Mesenchymal stem cell of Wharton's jelly (primary cell): Measurements from ENCODE around the gene ARHGAP5.

- CAGE, long polyA plus RNA: no peak
Measured at GRCh38 chr14:24437279-24437997, 5.1 kb downstream of the SDR39U1 start.

GRCh38 chr14:24439423-24439813 lies 3.2 kb downstream of the SDR39U1 start:
- CAGE, long polyA plus RNA: no peak

DNA sequence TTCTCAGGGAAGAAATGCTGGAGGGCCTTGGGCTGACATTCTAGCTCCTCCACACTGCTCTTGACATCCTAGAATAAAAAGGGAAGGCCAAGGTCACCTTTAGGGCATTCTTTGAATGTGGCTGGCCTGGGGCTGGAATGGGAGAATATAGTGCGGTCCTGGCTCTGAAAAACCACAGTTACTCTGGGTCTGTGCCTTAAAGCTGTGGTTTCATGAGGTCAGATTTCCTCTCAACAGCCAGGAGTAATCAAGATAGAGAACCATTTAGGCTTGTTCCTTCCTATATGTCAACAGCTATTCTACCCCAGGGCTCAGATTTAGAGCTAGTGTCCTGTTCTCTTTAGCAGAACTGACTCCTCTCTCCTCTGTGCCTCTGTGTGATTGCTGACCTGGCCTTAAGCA lies 24.2 kb downstream of the CMA1 start:
- CAGE, long polyA plus RNA: no peak

DNA sequence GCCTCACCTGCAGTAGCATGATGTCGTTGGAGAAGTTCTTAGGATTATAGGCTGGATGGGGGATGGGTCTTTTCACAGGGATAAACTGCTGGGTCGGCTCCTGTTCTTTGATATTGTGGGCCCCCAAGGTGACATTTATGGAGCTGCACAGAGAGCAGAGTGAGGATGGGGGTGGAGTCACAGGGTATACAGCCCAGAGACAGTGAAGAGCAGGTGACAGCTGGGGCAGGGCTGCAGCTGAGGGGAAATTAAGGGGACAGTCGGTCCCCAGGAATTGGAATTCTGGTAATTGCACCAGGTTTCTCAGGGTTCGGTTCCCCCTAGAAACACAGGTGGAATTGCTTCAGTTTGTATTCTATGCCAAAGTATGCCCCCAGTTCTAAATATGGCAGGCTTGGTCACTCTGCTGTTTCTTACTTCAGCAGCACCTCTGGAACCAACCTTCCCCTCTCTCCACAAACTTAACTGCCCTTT lies 1.6 kb downstream of the GZMB start:
- CAGE, long polyA plus RNA: no peak

GRCh38 chr14:24774220-24774692 lies 140.3 kb upstream of the GZMB start:
- CAGE, long polyA plus RNA: no peak

- CAGE, long polyA plus RNA: no peak
Measured at GRCh38 chr14:24954430-24955059, 95.4 kb downstream of the STXBP6 start.

DNA sequence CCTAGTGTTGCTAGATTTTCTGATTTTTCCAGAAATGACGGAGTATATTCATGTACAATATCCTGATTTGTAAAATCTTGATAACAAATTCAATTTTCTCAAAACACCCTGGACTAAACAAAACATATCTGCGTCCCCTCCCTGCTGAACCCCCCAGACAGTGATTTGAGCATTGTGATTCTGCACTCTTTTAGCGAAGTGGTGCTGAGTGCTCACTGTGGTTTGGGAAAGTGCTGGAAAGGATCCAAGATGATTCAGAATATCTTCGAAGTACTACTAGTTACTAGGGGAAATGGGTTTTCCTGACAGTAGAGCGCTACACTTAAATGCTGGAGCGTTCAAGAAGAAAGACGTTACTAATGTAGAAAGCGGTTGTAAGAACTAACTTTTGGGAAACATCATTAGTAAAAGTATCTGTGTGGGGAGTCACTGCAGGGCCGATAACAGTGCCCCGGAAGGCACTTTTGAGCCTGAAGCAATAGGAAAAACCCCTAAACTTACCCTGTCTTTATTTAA lies 813 bp upstream of the STXBP6 start:
- CAGE, long polyA plus RNA: no peak

DNA sequence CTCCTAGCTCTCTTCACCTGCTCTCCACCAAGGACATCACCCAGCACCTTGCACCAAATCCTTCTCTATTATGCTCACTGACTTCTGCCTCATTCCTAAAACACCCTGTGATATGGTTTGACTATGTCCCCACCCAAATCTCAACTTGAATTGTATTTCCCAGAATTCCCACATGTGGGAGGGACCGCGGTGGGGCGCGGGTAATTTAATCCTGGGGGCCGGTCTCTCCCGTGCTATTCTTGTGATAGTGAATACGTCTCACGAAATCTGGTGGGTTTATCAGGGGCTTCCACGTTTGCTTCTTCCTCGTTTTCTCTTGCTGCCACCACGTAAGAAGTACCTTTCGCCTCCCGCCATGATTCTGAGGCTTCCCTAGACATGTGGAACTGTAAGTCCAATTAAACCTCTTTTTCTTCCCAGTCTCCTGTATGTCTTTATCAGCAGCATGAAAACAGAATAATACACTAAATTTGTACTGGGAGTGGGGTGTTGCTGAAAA lies 48.5 kb downstream of the PRKD1 start:
- CAGE, long polyA plus RNA: no peak

- CAGE, long polyA plus RNA: no peak
Measured at GRCh38 chr14:30194638-30194982, 267.0 kb upstream of the PRKD1 start.

DNA sequence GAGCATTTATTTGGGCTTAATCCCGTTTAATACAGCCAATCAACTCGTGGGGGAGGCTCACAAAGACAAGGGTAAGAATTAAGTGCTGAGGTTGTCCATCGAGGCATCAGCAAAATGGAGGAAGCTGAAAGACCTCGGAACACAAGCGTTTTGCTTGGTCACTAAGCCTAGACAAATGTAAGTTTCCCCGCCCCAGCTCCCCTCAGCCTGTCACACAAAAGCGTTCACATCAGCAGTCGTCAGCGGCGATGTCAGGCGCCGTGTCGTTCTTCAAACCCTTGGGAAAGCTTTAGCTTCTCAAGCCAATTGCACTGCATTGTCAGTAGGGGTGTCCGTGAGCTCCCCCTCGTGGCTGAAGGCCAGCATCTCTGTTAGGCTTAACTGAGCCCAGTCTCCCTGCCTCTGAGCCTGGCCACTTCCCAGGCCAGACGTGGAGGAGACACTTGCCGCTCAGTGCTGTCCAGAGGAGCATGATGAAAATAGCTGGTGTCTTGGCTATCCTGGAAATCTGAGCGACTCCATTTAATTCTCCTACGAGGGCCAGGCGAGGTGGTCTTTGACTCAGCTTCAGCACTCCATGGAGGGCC lies 288.3 kb upstream of the G2E3 start:
- CAGE, long polyA plus RNA: no peak

DNA sequence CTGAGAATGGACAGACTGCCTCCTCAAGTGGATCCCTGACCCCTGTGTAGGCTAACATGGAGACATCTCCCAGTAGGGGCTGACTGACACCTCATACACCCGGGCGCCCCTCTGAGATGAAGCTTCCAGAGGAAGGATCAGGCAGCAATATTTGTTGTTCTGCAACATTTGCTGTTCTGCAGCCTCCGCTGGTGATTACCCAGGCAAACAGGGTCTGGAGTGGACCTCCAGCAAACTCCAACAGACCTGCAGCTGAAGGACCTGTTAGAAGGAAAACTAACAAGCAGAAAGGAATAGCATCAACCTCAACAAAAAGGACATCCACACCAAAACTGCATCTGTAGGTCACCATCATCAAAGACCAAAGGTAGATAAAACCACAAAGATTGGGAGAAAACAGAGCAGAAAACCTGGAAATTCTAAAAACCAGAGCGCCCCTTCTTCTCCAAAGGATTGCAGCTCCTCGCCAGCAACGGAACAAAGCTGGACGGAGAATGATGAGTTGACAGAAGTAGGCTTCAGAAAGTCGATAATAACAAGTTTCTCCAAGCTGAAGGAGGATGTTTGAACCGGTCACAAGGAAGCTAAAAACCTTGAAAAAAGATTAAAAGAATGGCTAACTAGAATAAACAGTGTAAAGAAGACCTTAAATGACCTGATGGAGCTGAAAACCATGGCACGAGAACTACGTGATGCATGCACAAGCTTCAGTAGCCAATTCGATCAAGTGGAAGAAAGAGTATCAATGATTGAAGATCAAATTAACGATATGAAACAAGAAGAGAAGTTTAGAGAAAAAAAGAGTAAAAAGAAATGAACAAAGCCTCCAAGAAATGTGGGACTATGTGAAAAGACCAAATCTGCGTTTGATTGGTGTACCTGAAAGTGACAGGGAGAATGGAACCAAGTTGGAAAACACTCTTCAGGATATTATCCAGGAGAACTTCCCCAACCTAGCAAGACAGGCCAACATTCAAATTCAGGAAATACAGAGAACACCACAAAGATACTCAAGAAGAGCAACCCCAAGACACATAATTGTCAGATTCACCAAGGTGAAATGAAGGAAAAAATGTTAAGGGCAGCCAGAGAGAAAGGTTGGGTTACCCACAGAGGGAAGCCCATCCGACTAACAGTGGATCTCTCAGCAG lies 42.3 kb downstream of the SCFD1 start:
- CAGE, long polyA plus RNA: no peak

DNA sequence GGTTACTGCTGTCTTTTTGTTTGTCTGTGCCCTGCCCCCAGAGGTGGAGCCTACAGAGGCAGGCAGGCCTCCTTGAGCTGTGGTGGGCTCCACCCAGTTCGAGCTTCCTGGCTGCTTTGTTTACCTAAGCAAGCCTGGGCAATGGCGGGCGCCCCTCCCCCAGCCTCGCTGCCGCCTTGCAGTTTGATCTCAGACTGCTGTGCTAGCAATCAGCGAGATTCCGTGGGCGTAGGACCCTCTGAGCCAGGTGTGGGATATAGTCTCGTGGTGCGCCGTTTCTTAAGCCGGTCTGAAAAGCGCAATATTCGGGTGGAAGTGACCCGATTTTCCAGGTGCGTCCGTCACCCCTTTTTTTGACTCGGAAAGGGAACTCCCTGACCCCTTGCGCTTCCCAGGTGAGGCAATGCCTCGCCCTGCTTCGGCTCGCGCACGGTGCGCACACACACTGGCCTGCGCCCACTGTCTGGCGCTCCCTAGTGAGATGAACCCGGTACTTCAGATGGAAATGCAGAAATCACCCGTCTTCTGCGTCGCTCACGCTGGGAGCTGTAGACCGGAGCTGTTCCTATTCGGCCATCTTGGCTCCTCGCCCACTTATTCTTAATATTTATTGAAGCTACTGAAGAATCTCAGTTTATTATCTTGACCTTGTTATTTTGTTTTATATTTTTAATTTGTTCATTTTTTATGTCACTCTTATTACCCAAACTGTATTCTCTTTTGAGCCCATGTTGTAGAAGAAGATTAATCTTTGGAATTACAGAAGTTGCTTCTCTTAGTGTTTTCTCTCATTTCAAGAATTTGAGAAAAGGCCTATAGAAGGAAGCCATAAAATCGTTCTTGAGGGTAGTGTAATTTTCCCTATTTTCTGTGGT lies 68.4 kb downstream of the SCFD1 start:
- CAGE, long polyA plus RNA: no peak

DNA sequence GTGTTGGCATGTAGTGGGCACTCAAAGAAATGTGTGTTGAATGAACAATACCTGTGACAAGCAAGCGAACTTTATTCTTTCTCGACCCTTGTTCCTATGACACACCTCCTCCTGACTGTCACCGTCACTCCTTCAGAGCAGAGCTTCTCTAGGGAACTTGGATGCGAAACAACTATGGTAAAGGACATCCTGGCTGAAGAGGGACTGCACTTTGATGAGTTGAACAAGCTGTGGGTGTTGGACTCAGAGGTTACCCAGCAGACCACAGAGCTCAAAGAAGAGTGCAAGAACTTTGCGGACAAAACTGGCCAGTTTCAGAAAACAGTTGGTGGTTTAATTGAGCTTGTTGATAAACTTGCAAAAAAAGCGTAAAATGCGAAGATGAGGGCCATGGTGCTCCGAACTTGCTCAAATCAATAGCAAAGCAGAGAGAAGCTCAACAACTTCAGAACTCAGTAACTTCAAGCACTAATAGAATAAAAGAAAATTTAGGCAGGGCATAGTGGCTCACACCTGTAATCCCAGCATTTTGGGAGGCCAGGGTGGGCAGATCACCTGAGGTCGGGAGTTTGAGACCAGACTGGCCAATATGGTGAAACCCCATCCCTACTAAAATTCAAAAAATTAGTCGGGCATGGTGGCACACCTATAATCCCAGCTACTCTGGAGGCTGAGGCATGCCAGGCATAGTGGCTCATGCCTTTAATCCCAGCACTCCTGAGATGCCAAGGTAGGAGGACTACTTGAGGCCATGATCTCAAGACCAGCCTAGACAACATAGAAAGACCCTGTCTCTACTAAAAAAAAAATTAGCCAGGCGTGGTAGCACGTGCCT lies 6.9 kb upstream of the AP4S1 start:
- CAGE, long polyA plus RNA: no peak

GRCh38 chr14:31121122-31121785 lies 86.3 kb downstream of the HECTD1 start:
- CAGE, long polyA plus RNA: no peak

- CAGE, long polyA plus RNA: no peak
Measured at GRCh38 chr14:31206614-31207322, 825 bp downstream of the HECTD1 start.

DNA sequence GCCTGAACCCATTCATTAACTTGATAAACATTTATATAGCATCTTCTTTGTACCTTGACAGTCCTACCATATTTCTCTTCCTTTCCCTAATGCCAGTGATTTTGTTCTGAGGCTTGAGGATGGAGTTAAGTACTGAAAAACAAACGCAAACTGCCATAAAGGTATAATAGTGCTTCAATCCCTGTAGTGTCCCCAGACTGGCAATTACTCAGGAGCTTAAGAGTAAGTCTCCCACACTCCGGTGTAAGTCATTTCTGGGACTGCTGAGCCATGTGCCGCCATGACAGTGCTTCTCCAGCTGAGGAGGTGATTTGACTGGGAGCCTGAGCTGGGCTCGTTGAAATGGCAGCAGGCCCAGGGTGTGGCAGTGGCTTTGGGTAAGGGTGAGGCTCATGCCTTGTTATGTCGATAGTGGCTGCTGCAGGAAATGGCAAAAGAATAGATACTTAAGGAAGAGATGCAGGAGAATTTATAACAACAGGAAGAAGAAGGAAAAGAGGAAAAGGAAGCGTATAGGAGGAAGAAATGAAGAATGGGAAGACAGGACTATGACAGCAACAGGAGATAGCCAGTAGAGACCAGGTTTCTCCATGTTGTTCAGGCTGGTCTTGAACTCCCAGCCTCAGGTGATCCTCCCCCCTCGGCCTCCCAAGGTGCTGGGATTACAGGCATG lies 43.9 kb upstream of the HECTD1 start:
- CAGE, long polyA plus RNA: no peak

DNA sequence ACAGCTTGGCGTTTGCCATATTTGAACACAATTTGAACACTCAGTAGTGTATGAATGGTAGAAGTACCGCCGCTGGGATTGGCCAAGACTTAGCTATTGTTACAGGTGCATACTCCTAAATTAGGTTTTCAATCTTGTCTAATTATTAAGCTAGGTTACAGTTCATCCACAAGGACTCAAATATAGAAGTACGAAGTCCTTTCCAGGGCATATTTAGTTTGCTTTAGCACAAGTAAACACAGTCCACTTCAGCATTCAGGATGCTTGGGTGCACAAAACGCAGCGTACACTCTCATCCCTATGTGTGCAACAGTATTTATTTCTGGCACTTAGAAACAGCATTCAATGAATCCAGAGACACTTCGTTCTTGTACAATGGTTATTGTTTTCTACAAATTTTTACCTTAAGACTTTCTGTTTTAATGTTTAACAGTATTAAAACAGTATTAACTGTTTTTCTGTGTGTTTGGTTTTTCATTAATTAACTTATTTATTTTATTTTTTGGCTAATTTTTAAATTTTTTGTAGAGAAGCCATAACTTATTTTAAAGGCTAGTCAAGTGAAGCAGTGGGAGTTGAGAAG lies 50.6 kb upstream of the HECTD1 start:
- CAGE, long polyA plus RNA: no peak

GRCh38 chr14:32005996-32006487 lies 71.1 kb upstream of the ARHGAP5 start:
- CAGE, long polyA plus RNA: no peak

DNA sequence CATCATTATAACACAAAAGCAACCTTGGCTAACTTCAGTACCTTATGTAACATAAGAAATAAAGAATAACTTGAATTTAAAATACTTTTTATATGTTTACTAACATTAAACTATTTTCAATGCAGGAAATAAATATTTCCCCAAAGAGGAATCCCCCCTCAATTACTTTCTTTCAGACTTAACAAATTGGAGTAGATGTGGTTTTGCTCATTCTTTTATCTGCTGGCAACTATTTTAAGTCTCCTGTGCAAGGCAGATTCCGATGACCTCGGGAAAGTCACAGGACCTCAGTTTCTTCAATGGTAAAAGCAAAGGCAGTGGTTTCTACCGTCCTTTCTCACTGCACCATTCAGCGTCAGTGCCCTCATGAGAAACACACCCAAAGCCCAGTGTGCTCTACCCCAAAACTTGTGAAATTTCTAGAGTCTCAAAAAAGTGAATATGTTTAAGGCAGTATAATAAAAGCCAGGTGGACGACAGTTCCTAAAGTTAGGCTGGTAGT lies 1.5 kb upstream of the ARHGAP5 start:
- CAGE, long polyA plus RNA: no peak

- CAGE, long polyA plus RNA: no peak
Measured at GRCh38 chr14:32077207-32077576, at the start of gene ARHGAP5. Gene ARHGAP5, plus strand, starts transcription at chr14:32077304.